Metastatic Breast Carcinoma in the Brain (tissue), 10 donors: ENCODE measurements around a stretch of chr7.

- PRO-cap, 10 experiments, result no peak in any of the 10 experiments
These were observed 150.2 kb upstream of the VKORC1L1 start for GRCh38 chr7:65722583-65723130.

DNA sequence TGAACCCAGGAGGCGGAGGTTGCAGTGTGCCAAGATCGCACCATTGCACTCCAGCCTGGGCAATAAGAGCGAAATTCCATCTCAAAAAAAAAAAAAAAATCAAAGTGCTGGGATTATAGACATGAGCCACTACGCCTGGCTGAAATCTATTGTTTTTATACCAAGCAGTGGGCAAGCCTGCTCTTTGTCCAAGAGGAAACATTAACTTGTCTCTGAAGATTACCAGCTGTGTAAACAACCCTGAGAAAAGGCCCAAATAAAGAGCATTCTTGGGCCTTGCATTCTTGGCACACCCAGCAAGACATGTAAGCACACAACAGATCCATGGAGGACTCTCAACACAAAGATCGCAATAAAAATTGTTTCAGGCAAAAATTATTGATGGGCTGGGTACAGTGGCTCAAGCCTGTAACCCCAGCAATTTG, 127.3 kb upstream of the VKORC1L1 start:
- PRO-cap, 10 experiments, result no peak in any of the 10 experiments

GRCh38 chr7:65952988-65953637, 28.9 kb downstream of the GUSB start:
- PRO-cap, 10 experiments, result no peak in any of the 10 experiments

DNA sequence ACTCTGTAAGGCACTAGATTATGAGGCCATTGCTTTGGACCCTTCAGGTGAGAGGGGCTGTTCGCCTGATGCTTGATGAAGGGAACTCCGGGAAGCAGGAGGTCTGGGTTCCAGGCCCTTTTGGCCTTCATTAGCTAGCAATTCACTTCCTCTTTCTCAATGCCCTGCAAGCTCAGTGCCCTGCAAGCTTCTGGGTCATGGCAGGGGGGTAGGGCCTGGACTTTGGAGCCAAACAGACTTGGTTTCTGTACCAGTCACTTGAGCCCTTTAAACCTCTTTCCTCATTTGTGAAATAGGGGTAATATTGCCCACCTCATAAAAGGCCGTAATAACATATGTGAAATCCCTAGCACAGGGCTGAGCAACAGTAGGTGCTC, 1.1 kb downstream of the ASL start:
- PRO-cap, 10 experiments, result no peak in any of the 10 experiments

DNA sequence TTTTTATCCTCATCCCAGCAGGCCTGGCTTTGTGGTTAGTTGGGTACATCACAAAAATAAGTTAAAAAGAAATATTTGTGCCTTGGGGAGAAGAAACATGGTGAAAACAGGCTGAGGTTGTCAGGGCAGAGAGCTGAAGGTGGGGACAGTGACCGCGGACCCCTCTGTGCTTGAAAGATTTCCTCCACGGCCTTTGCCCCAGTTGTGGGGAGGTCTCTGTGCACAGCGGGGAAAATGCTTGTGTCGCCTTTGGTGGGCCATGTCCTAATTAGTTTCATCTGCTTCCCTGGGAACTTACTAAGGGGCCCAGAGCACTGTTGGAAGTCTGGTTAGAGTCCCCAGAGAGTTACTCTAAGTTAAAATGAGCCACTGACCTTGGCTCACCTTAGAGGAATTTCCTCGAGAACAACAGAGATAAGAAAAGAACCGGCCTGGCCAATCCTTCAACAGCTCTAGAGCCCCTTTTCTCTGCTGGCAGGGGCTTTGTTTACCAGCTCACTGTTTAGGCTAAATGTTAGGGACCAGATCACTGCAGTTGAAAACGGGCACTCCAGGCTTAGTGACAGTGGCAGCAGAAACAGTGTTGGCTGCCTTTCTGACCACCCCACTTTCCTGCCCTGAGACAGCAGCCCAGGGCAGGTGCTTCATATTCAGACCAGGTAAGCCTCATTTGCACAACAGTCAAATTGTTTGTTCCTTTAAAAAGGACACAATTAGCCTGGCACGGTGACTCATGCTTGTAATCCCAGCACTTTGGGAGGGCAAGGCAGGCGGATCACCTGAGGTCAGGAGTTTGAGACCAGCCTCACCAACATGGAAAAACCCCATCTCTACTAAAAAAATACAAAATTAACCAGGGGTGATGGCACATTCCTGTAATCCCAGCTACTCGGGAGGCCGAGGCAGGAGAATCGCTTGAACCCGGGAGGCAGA, 38.1 kb downstream of the CRCP start:
- PRO-cap, 10 experiments, result no peak in any of the 10 experiments

DNA sequence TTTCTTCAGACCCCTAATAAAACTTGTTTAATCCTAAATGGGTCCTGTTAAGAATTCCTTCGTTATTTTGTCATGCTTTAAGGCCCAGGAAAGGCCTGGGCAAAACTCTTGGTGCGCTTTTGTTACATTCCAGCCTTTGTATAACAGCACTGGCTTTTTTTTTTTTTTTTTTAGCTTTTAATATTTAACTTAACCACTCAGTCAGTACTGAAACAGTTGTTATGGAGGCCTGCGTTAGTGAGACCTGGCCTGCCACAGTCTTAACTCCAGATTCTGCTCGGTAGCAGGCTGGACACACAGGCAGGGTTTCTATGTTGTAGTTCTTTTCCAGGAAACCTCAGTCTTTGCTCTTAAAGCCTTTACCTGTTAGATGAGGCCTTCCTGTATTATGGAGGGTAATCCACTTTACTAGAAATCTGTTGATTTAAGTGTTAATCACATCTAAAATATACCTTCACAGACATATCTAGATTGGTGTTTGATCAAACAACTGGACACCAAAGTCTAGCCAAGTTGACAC, 33.2 kb downstream of the TPST1 start:
- PRO-cap, 10 experiments, result no peak in any of the 10 experiments

DNA sequence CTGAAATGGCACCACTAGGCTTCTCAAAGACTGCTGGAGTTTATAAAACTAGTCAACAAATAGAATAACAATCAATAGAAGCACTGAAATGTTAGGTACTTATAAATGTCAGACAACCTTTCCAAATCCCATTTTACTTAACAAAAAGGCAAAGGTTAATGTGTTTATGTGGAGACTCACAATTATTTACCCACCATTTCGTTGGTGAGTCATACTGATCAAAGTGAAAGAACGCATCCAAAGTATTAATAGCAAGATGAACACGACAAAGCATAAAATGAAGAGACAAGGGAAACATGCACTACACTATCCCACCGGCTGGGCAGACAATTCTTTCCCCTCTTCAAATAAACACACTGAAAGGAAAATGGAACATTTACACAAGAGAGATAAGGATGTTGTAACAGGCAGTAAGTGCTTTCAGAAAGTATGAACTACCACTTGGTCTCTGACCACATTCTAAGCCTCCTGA, 189.0 kb upstream of the KCTD7 start:
- PRO-cap, 10 experiments, result no peak in any of the 10 experiments

GRCh38 chr7:66493185-66494211, 135.2 kb upstream of the KCTD7 start:
- PRO-cap, 10 experiments, result peak in 10 of 10 experiments; most common plus-strand start chr7:66493727 (in 6); most common minus-strand start chr7:66493556 (in 4)

GRCh38 chr7:66554144-66554754, 74.4 kb upstream of the KCTD7 start:
- PRO-cap, 10 experiments, result no peak in any of the 10 experiments

GRCh38 chr7:66581286-66581701, 47.4 kb upstream of the KCTD7 start:
- PRO-cap, 10 experiments, result no peak in any of the 10 experiments

DNA sequence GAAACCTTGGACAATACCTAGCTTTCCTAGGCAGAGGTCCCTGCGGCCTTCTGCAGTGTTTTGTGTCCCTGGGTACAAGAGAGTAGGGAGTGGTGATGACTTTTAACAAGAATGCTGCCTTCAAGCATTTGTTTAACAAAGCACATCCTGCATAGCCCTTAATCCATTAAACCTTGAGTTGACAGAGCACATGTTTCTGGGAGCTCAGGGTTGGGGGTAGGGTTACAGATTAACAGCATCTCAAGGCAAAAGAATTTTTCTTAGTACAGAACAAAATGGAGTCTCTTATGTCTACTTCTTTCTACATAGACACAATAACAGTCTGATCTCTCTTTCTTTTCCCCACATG, 9.1 kb upstream of the KCTD7 start:
- PRO-cap, 10 experiments, result no peak in any of the 10 experiments

GRCh38 chr7:66640768-66641398, 12.2 kb downstream of the KCTD7 start:
- PRO-cap, 10 experiments, result no peak in any of the 10 experiments

GRCh38 chr7:66682327-66683069, 53.8 kb downstream of the KCTD7 start:
- PRO-cap, 10 experiments, result peak in 1 of 10 experiments; most common minus-strand start chr7:66682919 (in 1)

DNA sequence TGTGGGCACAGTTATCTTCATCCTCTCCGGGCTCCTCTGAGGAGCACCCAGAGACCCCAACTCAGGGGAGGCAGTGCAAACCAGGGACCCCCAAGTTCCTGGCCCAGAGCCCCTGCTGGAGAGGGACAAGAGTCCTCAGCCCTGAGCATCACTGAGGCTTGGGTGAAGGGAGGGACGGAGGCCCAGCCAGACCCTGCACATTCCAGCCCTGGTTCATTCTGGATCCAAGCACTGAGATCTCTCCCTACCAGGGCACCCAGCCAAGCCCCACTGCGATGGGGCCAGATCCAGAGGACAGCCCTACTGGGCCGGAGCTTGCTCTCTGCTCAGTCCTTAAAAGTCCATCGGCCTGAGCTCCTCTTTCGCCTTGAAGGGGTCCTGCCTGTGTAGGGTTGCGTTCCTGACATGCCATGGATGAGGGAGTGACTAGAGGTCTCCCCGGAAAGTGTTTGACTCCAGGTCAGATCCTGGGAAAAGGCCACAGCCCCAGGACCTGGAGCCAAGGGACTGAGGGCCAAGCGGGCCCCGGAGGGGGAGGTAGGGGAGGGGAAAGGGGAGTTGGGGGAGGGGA, 40.5 kb upstream of the RABGEF1 start:
- PRO-cap, 10 experiments, result no peak in any of the 10 experiments

DNA sequence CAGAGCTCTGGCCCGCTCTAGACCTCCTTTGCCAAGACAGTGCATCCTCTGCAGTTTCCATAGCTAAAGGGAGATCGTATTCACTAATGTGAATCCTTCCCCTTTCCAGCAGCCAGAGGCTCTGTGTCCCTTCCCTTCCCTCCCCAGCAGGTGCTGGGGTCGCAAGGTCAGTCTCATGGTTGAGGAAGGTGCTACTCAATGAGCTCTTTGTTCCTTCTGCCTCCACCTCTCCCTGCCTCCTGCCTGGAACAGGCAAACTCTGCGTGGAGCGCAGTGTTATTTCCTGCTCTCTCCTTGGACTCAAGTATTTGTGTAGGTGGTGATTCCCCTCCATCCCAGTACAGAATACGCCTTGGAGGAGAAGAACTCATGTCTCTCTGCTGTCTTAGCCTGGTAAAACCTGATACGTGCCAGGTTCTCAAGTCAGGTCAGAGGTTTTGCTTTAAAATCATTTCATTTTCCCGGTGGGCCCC, 36.4 kb downstream of the SBDS start:
- PRO-cap, 10 experiments, result peak in 2 of 10 experiments; most common plus-strand start position 338 of the sequence (in 2); most common minus-strand start position 120 of the sequence (in 1)

- PRO-cap, 10 experiments, result no peak in any of the 10 experiments
These were observed 6.5 kb downstream of the SBDS start for GRCh38 chr7:66988927-66989258.

DNA sequence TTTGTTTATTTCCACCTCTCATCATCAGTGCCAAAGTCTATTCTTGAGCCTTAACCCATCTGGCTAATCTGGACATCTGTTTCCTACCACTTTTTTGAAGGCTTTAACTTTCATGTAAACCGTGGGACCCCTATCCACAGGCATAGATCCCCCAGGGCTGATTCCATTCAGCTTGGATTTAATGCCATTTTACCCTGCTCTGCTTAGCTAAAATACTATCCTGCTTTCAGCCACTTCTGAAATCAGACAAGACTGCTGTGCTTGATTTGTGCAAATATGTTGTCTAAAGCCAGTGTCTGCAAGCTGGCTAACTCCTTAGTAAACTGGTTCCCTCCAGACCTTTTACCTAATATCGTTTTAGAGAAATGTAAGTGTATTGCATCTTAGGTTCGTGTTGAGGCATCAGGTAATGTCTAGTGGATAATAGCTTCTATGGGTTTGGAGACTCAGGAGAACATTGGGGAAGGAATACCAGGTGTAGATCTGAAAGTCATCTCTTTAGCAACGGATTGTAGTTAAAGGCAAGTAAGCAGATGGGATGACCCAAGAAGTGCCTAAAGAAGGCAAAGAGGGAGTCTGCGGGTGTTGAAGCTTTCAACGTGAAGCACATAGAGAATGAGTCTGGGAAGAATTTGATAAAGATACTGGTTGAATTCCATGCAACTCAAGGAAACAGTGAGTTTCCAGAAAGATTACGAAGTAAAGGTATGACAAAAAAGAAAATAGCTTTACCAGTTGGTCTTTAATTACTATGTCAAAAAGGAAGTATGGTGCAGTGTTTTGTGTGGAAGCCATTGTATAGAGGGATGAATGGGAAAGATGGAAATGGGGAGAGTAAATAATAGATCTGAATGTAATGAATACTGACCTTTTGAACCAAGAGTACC, 126.7 kb downstream of the TYW1 start:
- PRO-cap, 10 experiments, result no peak in any of the 10 experiments

DNA sequence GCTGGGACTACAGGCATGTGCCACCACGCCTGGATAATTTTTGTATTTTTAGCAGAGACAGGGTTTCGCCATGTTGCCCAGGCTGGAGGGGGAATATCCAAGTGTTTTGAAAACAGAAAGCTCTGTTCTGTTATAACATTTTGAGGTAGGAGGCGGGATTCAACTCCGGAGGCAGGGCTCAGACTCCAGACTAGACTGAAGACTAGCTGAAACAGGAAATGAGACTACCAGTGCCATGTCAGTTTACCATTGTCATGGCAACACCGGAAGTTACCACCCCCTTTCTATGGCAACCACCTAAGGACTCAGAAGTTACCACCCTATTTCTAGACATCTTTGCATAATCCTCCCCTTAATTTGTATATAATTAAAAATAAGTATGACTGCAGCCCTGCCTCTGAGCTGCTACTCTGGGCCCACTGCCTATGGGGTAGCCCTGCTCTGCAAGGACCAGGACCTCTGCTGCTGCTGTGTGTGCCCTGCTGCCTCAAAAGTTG, 1069.0 kb upstream of the AUTS2 start:
- PRO-cap, 10 experiments, result no peak in any of the 10 experiments

DNA sequence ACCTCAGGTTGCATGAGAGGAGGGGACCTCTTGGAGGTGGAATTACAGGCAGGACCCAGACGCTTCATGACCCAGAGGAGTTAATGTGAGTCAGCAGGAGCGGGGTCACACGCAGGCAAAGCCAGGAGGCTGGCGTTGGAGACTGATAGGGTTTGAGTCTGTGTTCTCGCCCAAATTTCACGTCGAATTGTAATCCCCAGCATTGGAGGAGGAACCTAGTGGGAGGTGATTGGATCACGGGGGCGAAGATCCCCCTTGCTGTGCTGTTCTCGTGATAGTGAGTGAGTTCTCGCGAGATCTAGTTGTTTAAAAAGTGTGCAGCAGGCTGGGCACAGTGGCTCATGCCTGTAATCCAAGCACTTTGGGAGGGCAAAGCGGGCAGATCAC, 63.7 kb upstream of the AUTS2 start:
- PRO-cap, 10 experiments, result no peak in any of the 10 experiments

- PRO-cap, 10 experiments, result no peak in any of the 10 experiments
These were observed 63.8 kb downstream of the AUTS2 start for GRCh38 chr7:69662097-69662386.